Natural killer cell (primary cell): ENCODE results near the gene CREBRF.

GRCh38 chr5:173016237-173017095 is 32.9 kb downstream of the ATP6V0E1 start:
- PRO-cap: no peak

DNA sequence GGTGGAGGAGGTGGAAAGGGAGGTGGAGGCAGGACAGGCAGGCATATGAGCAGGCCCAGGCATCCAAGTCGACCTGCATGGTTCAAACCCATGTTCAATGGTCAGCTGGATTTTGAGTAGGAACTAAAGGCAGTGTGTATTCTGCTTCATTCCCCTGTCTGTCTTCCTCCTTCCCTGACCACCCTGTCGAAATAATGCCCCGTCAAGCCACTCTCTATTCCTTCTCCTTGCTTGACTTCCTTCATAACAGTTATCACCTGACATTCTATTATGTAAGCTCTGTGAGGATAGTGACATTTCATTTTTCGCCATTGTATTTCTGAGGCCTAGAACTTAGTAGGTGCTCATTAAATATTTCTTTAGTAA is 34.8 kb downstream of the ATP6V0E1 start:
- PRO-cap: no peak

DNA sequence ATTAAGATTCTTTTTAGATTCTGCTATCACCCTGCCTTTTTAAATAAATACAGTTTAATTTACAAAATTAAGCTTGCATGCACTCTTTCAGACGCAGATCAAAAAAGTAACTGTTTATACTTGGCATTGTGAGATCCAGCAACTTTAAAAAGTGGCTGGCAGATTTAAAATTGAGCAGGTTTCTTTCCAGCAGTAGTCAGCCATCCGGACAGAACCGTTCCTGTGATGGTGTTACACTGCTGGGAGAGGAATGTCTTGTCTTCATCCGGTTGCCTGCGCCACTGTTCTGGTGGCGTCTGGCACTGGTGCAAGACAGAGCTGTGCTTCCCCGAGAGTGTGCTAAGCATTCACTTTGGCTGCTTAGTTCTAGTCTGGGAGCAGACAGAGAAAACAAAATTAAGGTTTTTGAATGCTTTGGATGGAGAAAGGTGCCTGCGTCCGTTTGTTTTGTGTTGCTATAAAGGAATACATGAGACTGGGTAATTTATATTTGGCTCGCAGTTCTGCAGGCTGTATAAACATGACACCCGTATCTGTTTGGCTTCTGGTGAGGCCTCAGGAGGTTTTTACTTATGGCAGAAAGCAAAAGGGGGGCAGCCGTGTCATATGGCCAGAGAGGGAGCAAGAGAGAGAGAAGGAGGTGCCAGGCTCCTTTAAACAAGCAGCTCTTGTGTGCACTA is 35.5 kb upstream of the CREBRF start:
- PRO-cap: no peak

- PRO-cap: bidirectional peak, plus-strand start at chr5:173056394, minus-strand start at chr5:173056178; bidirectional peak, plus-strand start at chr5:173057354, minus-strand start at chr5:173056875
Observed at GRCh38 chr5:173056266-173057240, at the start of gene CREBRF. Gene CREBRF, plus strand, starts transcription at chr5:173056352.

DNA sequence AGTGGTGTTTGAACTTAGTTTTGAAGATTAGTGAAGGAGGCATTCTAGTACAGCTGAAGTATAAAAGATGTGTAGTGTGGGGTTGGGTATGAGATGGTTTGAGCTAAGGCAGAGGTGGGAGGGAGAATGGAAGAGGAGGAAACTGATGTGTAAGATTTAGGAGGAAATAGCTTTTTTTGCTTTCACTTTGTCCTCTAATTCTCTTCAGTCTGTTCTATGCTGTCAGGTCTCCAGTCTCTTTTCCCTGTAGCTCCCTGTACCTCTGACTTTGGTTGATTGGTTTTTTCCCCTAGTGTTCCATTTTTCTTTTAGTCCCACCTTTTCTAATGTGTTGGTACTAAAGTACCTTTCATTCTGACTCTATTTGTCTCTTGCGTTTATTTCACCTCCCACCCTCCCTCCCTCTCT is 9.1 kb downstream of the CREBRF start:
- PRO-cap: no peak

DNA sequence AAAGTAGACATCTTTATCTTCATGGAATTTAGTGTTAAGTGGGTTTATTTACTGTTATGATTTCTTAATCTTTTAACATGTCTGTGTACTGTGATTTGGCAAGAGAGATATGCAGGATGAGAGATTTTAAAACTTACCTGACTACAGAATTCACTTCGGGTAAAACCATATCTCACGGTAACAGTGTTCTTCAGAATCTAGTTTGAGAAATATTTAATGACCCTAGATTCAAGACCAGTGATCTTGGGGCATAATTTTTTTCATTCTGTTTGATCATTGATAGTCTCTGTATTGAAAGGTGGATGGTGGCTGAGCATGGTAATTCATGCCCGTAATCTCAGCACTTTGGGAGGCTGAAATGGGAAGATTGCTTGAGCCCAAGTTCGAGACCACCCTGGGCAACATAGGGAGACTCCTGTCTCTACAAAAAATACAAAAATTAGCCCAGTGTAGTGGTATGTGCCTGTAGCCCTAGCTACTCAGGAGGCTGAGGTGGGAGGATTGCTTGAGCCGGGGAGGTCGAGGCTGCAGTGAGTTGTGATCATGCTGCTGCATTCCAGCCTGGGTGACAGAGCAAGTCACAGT is 40.1 kb upstream of the BNIP1 start:
- PRO-cap: no peak

GRCh38 chr5:173238115-173239116 is 3.4 kb upstream of the NKX2-5 start:
- PRO-cap: no peak

DNA sequence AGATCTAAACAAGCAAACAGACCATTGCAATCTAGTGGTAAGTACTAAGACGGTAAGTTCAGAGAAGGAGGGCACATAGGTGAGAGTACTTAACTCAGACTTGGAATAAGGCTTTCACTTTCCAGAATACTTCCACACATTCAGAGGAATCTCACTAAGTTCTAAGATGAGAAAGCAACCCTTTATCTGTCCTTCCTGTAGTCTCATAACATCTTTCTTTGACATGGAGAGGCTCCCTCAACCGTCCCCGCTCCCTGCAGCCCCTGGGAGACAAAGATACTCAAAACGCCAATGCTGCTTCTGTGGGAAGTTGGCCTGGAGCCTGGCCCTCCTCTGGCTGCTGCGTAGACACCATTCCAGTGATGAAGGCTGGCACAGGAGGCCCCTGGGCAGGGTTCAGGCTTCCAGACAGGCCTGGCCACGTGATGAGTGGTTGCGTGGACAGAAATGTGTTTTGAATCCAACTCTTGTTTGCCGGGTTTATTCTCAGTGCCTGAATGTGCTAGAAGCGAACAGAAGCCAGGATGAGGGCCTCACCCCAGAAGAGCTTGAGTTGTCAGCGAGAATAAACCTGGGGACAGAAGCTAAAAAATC is 43.1 kb upstream of the NKX2-5 start:
- PRO-cap: no peak

DNA sequence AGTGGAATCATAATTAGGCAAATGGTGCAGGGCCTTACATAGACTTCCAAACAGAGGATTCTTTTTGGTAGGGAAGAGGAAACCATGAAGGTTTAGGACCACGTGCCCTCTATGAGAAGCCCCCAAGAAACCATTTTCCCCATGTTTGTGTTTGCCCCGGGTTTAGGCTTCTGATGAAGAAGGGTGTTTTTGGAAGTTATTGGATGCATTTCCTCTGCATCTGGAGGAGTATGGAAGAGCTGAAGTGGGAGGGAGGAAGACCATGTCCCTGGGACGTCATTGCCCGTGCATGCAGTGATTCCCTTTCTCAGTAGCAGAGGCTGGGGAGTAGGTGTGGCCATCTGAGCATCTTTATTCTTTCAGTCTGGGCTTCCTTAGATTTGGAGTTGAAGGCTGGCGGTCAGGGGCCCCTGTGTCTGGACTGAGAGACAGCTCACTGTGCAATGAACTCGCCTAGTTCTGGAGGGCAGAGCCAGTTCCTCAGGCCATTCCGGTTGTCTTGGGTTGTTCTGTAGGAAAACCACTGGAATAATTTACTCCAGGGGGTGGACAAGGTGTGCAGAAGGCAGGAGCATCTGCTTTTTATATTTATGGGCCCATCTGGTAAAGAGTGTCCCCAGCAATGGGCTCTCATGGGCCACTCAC is 9.4 kb downstream of the STC2 start:
- PRO-cap: no peak

GRCh38 chr5:173408624-173409103 is 80.5 kb upstream of the STC2 start:
- PRO-cap: no peak

DNA sequence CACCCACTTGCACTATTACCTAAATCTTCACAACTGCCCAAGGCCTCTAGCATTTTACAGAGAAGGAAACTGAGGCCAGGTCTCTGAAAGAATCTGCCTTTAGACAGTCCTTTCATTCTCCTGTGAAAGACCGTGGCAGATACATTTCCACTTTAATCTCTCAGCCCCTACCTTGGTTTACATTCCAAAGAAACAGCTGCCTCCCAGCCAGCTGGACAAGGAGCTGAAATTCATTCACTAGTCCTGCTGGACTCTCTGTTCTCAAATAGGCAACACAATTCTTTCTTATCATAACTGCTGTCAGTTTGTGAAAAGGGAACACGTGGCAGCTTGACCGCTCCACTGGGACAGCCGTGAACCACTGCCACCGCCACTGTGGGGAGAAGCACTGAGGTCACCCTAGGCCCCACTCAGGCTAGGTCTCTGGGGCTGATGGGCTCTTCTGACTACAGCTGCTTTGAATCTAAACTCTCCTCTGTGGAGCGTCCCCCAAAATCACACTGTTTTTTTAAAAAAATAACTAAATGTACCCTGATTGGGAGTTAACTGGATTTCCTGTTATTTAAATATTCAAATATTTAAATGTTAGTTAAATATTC is 120.3 kb downstream of the BOD1 start:
- PRO-cap: no peak

DNA sequence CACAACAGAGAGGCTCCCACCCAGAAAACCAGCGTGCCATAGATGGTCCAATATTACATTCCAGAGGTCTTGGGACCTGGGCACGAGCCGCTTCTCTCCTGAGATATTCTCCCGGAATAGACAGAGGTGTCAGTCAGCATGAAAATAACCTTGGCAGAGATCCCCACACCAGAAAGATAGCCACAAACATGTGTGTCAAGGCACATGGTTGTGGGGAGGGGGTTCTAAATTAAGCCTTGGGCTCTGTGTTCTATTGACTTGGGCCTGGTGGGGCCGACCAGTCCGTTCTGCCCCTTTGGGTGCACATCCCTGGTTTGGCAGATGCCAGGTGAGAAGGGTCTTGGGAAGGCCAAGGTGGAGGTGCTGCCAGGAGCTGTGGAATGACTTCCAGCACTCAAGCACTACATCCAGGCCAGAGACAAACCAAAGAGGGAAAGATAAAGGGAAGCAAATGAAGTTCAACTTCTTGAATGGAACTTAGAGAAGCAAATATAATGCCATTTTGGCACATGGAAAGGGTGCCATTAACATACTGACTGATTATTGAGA is 78.3 kb downstream of the BOD1 start:
- PRO-cap: no peak

GRCh38 chr5:173706641-173707158 is 90.2 kb upstream of the BOD1 start:
- PRO-cap: no peak

DNA sequence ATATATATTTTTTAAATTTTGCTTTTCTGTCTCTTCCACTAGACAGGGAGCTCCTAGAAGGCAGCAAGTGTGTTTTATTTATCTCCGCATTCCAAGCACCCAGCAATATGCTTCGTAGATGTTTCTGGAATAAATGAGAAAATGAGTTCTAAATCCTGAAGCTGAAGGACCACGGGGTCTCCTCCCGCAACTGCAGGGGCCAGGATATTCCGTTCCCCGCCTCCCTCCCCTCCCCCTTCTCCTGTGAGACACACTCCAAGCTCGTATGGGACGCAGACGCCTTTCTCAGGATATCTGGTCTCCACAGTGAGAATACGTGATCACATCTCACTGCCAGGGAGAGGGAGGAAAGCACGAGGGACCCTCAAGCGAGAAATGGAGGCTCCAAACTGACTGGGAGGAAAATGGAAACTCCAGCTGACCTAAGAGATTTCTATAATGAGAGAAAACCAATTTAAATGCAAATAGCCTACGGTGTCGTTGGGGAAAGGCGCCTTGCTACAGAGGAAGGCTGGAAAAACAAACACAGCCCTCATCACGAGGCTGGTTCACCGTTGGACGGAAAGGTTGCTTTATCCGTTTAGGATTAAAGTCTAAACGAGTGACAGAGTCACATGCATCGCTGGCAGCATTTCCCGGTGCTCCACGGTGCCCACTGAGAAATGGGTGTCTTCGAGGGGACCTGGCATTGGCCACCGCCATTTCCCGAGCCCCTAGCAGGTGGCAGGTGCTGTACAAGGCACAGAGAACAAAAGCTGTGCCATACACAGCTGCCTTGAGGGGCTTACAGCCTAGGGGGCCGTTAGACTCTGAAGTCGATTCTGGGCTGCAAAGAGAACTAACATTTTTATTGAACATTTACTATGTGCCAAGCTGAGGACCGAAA is 117.0 kb upstream of the CPEB4 start:
- PRO-cap: no peak

DNA sequence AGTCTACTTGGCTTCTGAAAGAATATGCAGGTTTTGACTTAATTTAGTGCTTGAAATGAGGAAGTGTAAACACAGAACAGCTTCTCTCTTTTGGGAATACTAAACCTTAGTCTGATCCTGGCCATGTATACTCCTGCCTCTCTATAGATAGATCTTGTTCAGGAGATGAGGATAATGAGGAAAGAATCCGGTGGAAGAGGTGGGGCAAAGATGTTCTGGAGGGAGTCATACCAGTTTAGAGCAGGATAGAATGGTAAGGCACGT is 19.9 kb downstream of the CPEB4 start:
- PRO-cap: no peak

GRCh38 chr5:173957610-173959095 is 30.8 kb upstream of the C5orf47 start:
- PRO-cap: no peak

DNA sequence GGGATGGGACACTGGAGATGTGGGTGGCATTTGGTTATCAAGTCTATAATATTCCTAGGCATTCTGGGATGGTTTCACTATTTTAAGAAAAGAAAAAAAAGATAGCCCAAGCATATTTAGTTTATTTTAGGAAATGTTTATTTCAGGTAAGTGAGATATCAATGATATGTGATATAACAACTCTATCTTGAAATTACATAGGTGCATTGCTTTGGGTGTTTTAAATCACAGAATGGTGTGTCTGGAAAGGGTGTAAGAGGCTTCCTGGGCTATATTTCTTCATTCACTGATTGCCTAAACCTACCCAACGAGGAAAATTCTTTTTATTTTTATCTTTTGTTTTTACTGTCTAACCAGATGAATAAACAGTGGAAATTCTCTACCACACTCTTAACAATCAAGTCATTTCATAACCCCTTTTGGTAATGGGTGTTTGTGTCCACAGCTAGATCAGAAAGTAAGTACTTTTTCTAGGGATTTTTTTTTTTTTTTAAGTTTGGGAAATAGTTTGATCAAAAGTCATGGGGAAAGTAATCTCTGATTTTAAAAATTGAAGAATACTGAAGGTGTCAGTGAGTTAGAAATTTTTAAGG is 27.6 kb upstream of the C5orf47 start:
- PRO-cap: no peak

DNA sequence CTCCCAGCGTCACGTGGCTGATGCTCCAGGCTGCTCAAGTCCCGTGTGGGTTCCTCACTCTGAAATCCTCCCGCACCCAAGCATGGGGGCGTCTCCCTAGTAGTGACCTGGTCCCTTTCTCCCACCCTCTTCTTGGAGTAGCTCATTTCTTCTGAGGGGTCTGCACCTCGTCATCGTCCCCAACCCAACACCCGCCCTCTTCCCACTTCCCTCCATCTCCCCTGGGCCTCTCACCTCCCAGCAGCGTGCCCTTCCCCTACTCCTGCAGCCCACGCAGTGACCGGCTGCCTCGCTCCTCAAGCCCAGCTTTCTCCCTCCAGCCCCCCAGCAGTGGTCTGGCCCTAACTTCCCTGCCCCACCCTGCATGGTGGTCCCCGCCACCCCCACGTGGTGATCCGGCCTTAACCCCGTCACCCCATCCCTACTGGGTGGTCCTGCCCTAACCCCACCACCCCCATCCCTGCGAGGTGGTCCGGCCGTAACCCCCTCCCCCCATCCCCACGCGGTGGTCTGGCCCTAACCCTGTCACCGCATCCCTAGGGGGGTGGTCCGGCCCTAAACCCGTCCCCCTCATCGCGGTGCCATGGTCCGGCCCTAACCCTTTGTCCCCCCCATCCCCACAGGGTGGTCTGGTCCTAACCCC is 390 bp upstream of the C5orf47 start:
- PRO-cap: no peak

DNA sequence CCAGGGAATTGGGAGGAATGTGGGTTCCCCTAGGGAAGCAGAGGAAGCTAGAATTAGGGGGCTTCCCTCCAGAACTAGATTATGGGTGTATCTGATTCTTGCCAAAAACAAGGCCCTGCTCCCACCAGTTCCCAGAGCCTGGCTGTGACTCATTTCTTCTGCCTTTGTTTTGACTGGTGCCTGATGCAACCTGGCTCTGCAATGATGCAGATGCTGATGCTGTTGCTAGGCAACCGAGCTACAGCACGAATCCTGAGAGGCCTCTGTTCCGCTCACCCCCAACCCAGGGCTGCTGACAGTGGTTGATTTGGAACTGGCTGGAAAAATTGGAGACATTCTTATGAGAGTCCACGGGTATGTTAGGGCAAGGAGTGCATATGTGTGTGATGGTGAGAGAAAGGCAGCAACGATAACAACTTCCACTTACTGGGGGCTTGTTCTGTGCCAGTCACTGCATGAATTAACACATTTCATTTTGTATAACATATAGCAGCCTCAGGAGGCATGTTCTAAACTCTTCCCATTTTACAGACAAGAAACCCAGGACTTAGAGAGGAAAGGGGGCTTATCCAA is 100.4 kb downstream of the NSG2 start:
- PRO-cap: no peak

GRCh38 chr5:174750887-174752205 is 27.0 kb downstream of the MSX2 start:
- PRO-cap: no peak